Measurements from ENCODE around the gene PUDP.

GRCh38 chrX:3549382-3550064 is 163.9 kb downstream of the PRKX start:
- PRO-cap: no peak
- RAMPAGE, long total RNA: no peak

- PRO-cap: no peak
- RAMPAGE, long total RNA: no peak
These were observed 163.4 kb downstream of the PRKX start for GRCh38 chrX:3550120-3550417.

DNA sequence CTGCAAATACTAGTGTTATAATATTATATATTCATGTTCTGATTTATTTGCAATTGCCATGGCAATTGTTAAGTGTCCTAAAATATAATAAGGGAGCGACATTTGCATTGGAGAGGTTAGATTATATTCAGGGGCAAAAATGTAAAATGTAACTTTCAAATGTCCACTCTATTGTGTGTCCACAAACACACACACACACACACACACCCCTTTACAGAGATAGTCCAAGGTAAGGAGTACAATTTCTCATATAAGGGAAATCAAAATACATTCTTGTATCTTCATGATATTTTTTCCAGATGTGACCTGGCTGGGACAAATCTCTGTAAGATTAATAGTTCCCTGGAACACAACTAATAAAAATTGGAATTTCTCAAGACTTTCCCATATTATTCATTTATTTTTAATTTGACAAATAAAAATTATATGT is 847.1 kb upstream of the PRKX start:
- PRO-cap: no peak
- RAMPAGE, long total RNA: no peak

DNA sequence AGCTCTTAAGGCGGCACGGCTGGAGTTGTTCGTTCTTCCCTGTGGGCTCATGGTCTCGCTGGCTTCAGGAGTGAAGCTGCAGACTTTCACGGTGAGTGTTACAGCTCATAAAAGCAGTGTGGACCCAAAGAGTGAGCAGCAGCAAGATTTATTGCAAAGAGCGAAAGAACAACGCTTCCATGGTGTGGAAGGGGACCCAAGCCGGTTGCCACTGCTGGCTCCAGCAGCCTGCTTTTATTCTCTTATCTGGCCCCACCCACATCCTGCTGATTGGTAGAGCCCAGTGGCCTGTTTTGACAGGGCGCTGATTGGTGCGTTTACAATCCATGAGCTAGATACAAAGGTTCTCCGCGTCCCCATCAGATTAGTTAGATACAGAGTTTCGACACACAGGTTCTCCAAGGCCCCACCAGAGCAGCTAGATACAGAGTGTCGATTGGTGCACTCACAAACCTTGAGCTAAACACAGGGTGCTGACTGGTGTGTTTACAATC is 154.9 kb upstream of the VCX3A start:
- PRO-cap: no peak
- RAMPAGE, long total RNA: no peak

- PRO-cap: no peak
- RAMPAGE, long total RNA: no peak
These were observed 135.1 kb upstream of the STS start for GRCh38 chrX:7012341-7012895.

- PRO-cap: bidirectional peak, plus-strand start at chrX:7084276, minus-strand start at chrX:7084087
- RAMPAGE, long total RNA: no peak
These were observed 63.4 kb upstream of the STS start for GRCh38 chrX:7083976-7084605.

- PRO-cap: unidirectional peak, minus-strand start at chrX:7089420; unidirectional peak, minus-strand start at chrX:7089756
- RAMPAGE, long total RNA: no peak
These were observed 58.3 kb upstream of the STS start for GRCh38 chrX:7089128-7089771.

GRCh38 chrX:7147536-7148509 is at the start of gene PUDP:
TSS of gene PUDP (minus strand) at chrX:7148153.
- PRO-cap: bidirectional peak, plus-strand start at chrX:7148075, minus-strand start at chrX:7147949; bidirectional peak, plus-strand start at chrX:7148386, minus-strand start at chrX:7148153
- RAMPAGE, long total RNA: start-site peak on the minus strand at chrX:7148131-7148137, 119 and 143 reads in 2 replicates

- PRO-cap: no peak
- RAMPAGE, long total RNA: no peak
These were observed 35.2 kb downstream of the PNPLA4 start for GRCh38 chrX:7892154-7892367.

DNA sequence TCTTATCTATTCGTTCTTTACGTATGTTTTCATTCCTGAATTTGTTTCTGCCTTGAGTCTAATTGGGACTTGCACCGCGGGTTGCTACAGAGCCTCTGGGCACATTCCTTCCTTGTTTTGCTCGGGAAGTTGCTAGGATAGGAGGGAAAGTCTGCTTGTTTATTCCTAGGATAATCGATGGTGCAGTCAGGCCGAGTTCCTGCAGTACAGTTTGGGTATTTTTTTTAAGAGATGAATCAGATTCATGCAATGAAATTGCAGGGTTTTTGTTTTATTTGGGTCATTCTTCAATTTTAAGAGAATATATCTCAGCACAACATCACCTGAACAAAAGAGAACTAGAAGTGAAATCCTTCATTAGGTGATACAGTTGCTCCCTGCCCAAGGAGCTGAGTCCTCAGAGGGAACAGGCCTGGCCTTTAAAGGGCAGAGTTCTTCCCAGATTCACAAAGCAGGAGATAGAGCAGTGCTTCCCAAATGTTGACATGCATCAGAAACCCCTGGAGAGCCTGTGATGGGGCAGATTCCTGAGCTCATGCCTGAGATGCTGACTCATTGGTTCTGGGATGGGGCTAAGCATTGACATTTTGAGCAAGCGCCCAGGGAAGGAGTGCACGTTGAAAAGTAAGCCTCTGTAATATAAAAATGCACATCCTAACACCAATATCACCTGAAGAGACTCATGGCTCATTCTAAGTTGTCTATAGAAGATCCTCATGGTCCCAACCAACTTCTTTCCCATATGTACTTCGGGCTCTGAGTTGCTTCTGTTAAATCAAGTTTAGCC is 115.0 kb upstream of the FAM9B start:
- PRO-cap: no peak
- RAMPAGE, long total RNA: no peak

GRCh38 chrX:9292877-9293537 is 171.9 kb upstream of the TBL1X start:
- PRO-cap: no peak
- RAMPAGE, long total RNA: no peak

GRCh38 chrX:9379679-9379991 is 85.2 kb upstream of the TBL1X start:
- PRO-cap: no peak
- RAMPAGE, long total RNA: no peak

DNA sequence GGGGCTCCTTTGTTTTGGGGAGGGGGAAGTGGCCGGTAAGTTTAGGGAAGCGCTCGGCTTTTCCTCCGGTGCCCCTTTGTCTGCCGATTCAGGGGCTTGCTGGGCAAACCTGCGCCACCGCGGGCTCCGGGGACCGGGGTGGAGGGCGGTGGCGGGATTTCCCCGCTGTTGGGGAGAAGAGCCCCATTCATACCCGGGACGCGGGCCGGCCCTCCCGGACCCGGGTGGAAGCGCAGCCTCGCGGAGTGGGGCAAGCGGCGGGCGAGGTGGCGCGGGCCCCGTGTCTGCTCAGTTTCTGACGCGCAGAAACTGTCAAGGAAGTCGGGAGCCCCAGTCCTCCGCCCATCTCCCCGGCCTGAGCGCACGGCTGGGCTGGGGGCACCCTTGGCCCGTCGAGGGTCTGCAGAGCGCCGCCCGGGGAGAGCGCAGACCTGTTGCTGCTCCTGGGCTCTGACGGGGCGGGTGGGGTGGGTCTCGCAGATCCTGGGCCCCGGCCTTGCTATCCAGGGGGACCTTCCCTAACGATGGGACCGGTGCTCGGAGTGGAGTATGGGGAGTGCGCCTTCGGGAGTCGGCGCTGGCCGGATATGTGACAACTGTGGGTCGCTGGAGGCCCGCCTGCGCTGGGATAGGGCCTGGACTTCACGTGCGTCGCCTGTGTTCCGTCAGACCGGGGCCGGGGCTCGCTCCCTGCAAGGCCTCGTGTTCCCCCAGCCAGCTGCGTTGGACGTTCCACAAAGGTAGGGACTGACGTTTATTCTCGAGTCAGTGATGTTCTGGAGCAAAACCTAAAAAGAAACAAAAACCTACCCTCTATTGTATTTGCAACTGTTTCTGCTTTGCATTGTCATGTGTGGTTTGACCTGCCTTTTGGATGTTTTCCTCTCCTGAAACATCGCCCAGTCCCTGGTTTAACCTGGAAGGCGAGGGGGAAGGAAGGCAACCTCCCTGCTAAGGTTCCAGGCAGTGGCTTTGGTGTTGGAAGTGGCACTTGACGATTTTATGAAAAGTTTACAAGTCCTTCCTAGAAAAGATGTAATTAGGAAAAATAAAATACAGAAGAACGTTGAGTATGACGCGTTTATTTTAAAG is 1.2 kb downstream of the TBL1X start:
- PRO-cap: no peak
- RAMPAGE, long total RNA: no peak

GRCh38 chrX:9519920-9520667 is 55.2 kb downstream of the TBL1X start:
- PRO-cap: no peak
- RAMPAGE, long total RNA: no peak

DNA sequence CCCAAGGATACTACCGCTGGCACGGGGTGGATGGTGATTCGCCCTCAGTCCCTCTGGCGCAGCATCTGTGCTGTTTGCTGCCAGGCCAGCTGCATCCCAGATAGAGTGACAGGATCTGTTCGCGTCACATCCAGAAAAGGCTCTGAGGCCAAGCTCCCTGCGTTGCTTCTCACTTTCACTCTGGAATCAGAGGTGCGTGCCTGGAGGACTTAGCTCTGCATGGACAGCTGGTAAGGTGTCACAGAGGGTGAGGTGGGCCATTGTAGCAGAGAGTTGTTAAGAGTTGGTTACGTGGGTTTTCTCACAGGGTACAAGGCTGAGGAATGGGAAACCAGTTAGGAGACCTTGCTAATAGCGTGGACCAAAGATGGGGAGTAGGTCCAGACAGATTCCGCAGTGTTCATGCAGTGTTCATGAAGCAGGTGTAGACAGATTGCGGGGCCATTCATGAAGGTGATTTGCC is 95.5 kb downstream of the TBL1X start:
- PRO-cap: no peak
- RAMPAGE, long total RNA: no peak

DNA sequence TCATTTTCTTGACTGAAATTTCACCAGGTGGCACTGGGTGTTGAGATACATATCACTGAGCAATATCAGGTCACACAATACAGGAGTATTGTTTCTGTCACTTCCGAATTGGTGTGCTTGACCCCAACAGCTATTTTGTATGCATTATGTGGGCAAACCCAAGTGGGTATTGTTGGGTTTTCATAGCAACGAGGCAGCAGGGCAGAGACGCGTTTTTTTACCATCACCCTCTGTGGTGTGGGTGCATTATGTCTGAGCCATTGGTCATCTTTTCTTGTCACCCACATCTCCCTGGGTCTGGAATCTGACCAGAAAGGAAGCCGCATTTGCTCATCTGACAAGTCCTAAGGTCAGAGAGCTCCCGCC is 52.8 kb downstream of the SHROOM2 start:
- PRO-cap: no peak
- RAMPAGE, long total RNA: no peak

DNA sequence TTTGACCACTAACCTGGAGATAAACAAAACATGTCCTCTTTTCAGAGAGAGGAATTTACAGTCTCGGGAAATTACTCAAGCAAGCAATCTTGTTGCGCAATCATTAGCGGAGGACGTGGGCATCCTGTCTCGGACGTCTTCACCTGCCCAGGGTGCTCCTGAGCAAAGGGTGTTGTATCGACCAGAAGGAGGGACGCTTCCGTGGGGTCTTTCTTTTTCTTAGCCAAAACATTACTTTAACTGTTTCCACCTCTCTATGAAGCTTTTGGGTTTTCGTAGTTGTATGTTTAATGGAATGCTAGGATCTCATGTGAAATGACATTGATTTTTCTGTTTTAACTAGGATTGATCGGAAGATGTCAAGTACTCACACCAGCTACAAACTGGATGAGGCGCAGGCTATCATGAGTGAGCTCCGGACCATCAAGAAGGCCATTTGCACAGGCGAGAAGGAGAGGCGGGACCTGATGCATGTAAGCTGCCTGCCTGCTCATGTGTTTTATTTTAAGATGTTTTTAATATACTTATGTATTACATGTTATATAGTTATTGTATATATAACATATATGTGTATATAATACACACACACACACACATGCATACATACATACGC is 66.2 kb upstream of the CLCN4 start:
- PRO-cap: no peak
- RAMPAGE, long total RNA: no peak

- PRO-cap: no peak
- RAMPAGE, long total RNA: no peak
These were observed 51.5 kb upstream of the CLCN4 start for GRCh38 chrX:10105089-10105882.

DNA sequence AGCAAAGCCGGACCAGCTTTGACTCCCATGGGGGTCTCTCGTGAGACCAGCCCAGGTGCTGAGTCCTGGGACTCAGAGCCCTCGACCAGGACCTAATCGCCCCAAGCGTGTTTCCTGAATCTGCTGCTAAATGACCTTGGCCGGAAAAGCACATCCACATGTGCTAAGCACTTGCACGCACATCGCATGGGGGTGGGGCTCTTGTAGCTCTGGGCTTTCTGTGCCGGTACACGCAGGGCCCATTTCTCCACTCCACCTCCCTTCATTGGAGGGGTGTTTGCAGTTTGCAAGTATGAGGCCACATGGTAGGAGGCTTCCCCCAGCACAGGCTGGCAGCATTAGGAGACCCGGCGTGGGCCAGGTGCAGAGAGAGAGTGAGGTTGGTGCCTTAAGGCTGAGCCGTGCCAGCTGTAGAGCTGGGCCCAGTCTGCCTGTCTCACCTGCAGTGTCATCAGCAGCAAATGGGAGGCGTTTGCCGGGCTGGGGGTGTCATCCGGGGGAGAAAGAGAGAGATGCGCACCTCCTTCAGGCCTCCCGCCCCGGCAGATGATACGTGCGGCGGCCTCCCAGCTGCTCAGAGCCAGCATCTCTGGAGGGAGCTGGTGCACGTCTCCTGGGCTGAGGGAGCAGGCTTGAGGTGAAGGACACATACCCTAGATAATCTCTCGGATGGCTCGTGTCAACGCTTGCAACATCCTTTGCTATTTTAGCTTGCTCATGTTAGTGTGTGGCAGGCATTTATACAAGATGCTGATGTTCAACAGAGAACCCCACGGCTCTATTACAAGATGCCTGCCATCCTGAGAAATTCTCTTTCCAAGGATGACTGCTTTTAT is 45.2 kb upstream of the CLCN4 start:
- PRO-cap: no peak
- RAMPAGE, long total RNA: no peak

DNA sequence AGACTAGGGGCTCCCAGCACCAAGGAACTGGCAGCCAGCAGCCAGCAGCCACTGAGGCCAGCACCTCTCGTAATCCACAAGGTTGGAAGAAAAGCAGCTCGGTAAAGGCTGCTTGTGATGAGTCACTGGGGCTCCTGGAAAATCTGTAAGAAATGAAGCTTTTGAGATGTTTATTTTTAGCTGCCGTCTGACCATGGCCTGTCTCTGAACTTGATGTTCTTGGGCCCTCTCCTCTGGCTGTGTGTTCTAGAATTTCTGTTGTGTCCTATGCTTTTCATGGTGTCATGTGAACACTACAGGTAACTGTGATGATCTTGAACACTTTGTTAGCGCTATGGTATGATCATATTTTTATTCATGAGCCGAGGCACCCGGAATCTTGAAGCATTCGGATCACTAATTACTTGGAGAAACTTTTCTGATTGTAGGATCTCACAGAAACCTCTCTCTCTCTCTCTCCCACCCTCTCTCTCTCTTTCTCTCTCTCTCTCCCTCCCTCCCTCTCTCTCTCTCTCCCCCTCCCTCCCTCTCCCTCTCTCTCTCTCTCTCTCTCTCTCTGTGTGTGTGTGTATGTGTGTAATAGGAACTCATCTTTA is 18.7 kb downstream of the CLCN4 start:
- PRO-cap: no peak
- RAMPAGE, long total RNA: no peak

Data from Karpas-422 (cell line).